A172 (cell line): ENCODE results near the genes DAO and MYO1H.

DNA sequence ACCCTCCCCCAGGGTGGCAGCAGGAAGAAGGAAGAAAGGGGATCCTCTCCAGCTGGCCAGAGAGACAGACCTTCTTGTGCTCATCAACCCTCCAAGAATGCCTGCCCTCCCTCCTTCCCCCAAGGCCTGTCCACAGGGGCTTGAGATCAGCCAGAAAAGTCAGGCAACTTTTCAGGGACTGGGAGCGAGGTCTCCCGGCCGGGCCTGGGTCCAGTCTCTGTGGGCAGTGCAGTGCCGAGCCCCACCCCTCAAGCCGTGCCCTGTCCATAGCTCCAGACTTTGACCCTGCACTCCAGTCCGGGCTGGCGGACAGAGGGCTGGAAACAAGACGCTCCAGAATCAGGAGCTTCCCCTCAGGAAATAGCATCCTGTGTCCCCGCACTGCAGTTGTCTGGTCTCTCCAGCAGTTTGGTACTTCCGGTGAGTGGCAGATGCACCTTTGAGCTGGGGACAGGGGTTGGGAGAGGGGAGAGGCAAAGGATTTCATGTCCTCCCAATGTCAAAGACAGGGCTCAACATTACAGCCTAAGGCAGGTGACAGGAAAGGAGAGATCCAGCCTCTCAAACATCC is at the start of gene DAO:
DAO (plus strand) TSS at position 288 of the 571 bp plus-strand sequence.
- RAMPAGE, long total RNA: no peak

DNA sequence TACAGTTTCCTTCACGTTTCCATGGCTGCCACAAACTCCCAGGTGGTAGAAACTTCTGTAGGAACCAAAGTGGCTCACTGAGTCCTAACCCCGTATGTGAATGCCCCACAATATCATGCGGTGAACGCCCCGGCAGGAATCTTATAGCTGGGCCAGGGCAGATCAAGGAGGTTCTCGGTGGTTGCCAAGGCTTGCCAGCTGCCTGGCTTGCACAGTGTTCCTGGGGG is 54.6 kb downstream of the SVOP start:
- RAMPAGE, long total RNA: no peak

DNA sequence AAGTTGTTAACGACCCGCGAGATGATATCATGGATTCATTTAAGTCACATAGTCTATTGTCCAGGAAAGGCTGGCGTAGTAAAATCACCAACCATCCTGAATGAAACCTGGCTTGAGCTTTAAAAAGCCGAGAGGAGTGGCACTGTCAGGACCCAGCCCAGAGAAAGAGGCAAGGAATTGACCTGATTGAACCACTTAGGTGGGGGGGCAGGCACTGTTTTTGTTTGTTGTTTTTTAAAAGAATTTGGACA is 1.4 kb downstream of the UNG start:
- RAMPAGE, long total RNA: no peak

- RAMPAGE, long total RNA: no peak
Observed at GRCh38 chr12:109134082-109134621, 17.8 kb downstream of the ACACB start.

DNA sequence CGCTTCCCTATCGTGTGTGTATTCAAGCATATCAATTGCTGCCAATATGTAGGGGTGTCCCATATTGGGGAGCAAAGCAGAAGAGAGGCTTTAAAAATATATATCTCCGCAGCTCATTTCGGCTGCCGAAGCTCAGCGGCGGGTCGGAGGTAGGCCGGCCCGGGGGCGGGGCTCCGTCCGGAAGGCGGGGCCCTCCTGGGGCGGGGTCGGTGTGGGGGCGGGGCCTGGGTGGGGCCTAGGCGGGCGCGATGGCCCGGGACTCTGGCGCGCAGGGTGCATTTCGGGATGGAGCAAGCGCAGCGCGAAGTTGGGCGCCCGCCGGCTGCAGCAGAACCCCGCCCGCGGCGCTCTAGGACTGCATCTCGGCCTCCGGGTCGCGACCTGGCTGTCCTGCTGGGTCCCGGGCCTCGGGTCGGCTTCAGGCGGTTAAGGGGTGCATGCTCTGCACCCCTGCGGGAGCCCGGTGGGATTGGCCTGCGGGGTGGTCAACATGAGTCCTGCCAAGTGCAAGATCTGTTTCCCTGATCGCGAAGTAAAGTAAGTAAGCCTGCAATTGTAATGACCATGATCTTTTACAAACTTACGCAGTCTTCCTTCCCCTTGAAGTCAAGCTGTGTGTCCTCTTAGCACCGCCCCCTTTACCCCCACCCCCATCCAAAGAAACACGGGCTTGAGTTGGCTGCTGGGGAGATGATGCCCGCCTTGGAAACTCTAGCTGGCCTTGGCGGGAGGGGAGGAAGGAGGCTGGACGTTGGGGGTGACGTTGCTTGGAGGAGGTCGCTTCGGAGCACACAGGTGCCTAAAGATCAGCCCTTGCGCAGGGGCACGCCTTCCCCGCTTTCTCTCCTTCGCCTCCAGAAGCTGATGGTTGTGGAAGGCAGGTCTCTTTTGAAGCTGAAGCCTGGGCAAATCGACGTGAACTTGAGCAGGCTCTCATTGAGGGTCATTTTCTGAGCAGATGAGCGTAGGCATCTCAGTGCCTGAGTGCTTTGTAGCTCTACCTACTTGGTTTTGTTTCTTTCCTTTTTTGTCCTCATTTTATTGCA is 38.3 kb downstream of the ACACB start:
- RAMPAGE, long total RNA: no peak

GRCh38 chr12:109245605-109245898 is 63.5 kb downstream of the FOXN4 start:
- RAMPAGE, long total RNA: no peak

- RAMPAGE, long total RNA: no peak
Observed at GRCh38 chr12:109264040-109264538, 45.0 kb downstream of the FOXN4 start.

- RAMPAGE, long total RNA: no peak
Observed at GRCh38 chr12:109278019-109278551, 31.0 kb downstream of the FOXN4 start.

DNA sequence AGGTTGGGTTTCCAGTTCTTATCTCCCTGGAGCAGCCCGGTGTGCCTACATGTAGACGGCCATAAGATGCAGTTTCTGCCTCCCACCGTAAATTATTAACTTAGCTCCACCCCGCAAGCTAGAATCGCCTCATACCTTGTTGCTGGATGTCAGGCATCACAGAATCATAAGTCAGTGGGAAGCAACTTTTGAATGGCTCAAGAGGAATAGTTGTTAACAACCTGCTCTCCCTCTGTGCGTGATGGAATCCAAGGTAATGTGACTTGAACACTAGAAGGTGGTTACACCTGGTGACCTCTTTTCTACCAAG is at the start of gene MYO1H:
MYO1H (plus strand) TSS at position 181 of the 310 bp plus-strand sequence.
- RAMPAGE, long total RNA: no peak

- RAMPAGE, long total RNA: no peak
Observed at GRCh38 chr12:109553414-109553709, 19.9 kb downstream of the MMAB start.

- RAMPAGE, long total RNA: no peak
Observed at GRCh38 chr12:109721213-109721865, 7.7 kb downstream of the FAM222A start.

DNA sequence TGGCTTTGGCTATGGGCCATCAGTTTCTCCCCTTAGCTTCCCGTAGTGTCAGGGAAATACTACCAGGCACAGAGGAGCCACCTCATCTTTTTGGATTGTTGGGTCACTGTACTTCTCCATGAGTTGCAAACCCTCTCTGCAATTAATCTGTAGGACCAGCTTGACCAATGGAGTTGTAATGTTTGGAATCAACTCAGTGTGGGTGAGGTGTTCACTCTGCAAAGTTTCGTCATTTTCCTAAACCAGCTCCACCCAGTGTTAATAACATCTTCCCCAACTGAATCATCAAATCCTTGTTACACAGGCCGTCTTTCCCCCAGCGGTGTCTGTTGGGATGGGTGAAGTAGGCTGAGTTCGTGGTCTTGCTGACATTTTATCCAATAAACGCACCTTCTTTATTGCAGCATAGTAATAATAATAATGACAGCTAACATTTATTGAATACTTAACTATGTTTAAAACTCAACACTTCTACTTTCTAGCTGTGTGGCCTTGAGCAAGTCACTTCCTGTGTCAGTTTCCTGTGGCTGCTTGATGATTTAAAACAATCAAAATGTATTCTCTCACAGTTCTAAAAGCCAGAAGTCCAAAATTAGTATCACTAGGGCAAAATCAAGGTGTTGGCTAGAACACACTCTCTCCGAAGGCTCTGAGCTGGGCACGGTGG is 8.1 kb upstream of the GLTP start:
- RAMPAGE, long total RNA: no peak

DNA sequence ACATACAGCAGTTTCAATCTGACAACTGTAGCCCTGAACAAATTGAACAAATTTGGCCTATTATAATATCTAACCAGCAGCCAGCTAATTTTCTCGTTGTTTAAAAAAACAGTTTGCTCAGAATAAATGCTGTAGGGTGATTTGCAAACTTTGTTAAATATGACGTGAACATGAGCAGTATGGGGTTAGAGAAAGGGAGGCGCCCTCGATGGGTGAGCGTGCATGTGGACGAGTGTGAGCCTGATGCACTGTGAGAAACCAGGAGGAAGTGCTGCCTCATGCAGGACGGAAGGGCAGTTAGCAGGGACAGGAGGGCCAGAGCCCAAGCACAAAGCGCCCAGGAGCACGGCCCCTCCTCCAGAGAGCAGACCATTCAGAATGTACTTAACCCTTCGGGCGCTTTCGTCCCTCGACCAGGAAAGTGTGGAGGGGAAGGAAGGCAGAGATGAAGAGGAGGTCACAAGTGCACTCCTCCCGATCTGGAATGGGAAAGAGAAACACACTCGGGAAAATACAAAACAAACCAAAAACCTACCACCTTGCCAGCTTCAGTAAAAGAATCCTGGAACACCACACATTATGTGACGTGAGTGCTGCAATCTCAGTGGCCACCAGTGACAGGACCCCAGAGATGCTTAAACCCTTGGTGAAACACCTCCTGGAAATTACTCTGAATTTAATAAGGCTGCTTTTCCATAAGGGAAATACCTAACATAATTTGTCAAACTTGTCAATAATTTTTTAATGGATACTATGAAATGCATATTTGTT is 45.0 kb downstream of the TCHP start:
- RAMPAGE, long total RNA: no peak

GRCh38 chr12:109999814-110000524 is 739 bp downstream of the ANKRD13A start:
- RAMPAGE, long total RNA: no peak

DNA sequence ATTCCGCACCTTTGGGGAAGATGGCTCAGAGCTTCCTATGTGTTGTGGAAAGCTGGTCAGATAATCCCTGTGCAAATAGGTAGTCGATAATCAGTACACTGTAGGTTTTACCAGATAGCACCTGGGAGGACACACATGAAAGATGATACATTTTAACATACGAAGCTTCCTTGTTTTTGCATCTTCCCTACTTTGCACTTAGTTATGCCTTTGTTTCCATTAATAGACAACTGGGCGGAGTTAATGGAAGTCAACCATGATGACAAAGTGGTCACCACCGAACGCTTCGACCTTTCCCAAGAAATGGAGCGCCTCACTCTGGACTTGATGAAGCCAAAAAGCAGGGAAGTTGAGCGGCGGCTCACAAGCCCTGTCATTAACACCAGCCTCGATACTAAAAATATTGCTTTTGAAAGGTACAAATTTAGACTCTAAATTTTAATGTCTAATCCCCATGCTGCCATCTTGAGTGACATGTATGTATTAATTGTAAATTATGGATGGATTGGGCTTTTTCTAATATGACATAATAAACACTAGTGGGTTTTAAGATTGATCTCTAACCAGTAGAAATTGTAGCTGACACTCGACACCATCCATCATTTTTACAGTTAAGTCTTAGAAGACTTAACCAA is 19.8 kb downstream of the ANKRD13A start:
- RAMPAGE, long total RNA: no peak

DNA sequence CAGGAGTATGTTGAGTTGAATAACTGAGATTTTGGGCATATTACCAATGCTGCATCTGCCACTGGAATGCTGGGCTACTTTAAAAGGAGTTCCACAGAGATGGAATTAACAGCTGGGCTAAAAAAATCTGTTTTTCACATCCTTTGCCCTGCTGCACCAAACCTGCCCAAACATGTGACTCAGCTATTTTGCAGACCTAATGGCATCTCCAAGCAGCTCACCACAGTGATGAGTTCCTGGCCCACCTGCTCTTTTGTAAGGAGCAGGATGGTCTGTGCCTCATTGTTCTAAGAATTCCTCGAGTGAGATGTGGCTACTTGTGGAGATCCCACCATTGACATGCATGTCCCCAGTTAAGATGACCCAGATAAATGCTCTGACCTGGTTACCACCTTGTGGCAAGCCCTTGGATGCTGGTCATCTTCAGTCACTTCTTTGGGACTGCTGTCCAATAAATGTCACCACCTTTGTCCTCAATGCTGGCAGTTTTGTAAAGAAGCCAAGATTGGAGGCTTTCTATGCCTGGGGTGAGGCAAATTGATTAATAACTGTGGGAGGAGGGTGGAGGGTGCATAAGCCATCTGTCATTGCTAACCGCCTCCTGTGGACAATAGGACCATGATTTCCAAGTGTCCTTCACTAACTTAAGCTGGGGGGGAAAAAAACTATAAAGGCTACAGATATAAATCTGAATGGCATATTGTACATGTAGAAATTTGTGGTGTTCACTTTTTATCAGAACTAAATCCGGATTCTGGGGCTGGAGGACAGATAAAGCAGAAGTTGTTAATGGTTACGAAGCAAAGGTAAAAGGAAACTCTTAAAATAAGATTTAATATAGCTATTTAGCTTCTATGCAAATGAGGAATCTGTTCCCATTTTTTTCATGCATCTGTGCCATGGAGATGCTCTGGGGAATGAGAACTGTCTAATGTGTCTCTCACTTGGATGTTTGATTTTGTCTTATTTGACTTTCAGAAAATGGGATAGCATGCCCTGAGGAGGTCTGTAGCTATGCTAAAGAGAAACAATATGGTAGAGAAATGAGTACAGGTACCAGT is 24.4 kb downstream of the ANKRD13A start:
- RAMPAGE, long total RNA: no peak

DNA sequence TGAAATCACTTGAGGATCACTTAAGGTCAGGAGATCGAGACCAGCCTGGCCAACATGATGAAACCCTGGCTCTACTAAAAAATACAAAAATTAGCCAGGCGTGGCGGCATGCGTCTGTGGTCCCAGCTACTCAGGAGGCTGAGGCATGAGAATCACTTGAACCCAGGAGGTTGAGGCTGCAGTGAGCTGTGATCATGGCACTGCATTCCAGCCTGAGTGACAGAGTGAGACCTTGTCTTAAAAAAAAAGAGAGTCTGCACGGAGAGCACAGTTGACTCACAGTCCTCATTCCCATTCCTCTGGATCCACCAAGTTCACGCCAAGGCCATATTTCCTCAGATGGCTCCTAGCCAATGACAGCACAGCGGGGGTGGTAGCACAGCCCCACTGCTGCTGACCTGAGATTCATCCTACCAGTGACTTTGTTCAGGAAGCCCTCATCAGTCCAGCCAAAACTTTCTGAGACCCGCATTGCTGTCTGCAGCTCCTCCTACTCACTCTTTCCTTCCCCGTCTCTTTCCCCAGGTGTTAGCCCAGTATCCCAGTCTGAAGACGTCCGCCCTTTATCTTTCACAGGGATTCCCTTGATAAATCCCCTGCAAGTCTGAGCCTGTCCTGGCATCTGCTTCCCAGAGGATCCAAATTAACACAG is 16.4 kb upstream of the IFT81 start:
- RAMPAGE, long total RNA: no peak

- RAMPAGE, long total RNA: no peak
Observed at GRCh38 chr12:110108783-110110112, 14.9 kb upstream of the IFT81 start.

GRCh38 chr12:110248063-110248511 is 33.0 kb upstream of the ATP2A2 start:
- RAMPAGE, long total RNA: no peak

DNA sequence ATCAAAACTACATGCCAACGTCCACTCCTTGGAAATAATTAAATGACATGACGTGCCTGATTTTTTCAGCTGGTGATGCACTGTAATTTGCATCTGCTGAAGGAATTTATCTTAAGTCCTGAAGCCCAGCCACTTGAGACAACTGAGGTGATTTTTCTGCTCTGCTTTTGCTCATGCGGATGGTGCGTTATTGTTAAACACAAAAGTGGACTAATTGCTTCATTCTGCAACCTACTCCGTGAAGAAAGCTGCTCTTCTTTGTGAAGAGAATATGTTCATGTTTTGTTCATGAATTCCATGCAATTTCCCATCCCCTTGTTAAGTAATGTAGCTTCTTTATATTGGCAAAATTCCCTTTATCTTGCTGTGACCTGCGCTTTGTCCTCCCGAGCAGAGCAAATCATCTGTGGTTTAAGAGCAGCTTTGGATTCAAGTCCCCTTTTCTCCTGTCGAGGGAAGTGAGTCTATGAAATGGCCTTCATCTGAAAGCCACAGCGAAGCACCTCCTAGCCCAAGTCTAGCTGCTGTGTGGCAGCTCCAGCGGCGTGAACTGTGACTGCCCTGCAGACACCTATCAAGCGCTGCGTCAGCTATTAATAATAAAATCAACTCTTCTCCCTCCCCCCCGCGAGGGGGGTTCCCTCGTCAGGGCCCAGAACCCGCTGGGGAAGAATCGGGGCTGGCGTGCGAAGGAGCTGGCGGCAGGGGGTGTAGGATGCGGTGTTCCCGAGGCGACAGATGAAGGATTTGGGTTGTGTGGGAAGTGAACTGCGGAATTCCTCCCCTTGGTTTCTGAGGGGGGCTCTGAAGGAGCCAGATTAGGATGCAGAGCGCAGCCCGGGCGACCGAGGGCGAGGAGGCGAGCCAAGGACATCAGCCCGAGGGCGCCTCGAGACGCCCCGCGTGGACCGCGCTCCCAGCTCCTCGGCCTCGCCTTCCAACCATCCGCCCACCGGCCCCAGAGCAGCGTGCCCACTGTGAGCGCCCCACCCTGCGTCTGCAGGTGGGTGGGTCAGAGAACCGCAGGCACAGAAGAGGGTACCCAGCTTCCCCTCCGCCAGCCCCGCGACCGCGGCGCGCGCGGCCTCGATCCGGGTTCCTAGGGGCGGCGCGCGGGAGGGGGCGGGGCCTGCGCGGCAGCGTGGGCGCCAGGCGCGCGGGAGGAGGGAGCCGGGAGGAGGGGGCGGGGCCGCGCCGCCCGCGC is 683 bp upstream of the ATP2A2 start:
- RAMPAGE, long total RNA: no peak